ENCODE measurements around a stretch of chr2.

DNA sequence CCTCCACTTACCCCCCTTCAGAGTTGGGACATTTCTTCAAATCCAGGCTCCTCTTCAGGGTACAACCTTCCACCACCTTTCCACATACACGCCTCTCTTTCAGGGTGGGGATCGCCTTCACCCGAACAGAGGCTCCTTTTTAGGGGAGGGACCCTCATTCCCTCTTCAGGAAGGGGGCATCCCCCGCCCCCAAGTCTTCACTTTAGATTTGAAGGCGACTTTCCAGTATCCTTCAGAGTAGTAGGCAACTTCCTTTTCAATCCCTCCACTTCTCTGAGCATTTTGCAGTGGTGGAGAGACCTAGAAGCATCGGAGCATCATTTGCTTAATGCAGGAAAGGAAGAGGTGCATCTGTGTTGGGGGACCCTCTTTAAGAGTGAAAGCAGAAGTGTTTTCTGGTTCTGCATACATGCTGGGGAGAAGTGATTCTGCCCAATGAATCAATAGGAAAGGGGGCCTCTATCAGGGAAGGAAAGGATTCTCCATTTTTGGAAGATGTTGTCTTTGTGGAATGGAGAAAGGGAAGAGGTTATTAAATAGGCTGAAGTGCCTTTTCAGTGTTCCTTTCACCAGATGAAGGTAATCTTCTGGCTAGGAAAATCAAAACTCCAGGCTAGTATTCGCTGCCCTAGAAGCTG, 925 bp downstream of the EML4 start:
- PRO-cap, result no peak
- RAMPAGE, long total RNA, 4 experiments, result no peak in any of the 4 experiments

DNA sequence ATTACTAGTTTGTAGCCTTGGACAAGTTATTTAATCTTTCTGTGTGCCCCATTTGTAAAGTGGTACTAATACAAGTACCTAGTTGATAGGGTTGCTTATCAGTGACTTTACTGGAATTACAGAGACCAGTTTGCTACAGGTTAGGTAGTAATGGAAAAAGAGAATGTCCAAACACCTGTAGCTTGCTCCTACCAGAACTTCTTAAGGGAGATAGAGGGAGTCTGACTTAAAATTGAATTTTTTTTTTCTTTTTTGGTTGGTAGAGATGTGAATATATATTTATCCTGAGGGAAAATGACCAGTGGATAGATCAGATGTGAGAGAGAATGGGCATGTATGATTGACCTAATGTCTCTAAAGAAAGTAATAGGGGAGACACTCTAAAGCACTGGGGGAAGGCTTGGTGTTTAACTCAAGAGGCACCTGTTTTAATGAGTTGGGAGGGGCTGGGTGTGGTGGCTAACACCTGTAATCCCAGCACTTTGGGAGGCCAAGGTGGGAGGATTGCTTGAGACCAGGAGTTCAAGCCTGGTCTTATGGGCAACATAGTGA, 28.9 kb downstream of the EML4 start:
- PRO-cap, result no peak
- RAMPAGE, long total RNA, 4 experiments, result no peak in any of the 4 experiments

DNA sequence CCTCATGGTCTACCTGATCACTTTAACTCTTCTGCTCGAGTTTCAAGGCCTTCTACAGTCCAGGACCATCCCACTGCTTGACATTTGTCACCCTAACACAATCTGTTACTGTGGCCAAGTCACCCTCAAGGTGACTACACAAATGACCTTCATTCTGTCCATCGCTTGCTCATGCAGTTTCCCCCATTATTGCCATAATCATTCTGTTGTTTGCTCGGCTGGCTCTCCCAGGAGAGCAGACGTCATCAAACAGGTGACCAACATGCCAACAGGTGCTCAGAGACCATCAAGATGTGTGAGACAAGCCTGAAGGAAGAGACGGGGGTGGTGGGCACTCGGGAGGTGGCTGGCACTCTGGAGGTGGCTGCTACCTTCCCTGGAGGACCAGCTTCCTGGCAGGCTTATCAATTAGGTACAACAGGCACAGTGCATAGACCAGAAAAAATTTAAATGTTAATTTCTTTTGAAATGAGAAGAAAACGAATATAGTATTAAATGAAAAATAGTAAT, 16.7 kb upstream of the HAAO start:
- PRO-cap, result no peak
- RAMPAGE, long total RNA, 4 experiments, result no peak in any of the 4 experiments

GRCh38 chr2:42811467-42812066, 19.2 kb upstream of the HAAO start:
- PRO-cap, result unidirectional peak, minus-strand start at chr2:42811659
- RAMPAGE, long total RNA, 4 experiments, result no peak in any of the 4 experiments

DNA sequence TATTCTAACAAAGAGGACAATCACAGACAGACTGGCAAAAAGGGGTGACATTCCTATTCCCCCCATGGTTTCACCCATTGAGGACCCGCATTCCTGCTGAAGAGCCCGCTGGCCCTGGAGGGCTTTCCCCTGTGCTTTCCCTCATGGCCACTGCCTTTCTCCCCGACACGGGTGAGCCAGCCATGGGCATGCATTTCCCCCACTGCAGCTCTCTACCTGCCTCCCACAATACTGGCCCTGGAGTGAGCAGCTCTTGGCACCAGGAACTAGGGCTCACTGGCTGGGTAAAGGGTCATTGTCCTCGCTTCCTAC, 200.1 kb downstream of the ZFP36L2 start:
- PRO-cap, result no peak
- RAMPAGE, long total RNA, 4 experiments, result no peak in any of the 4 experiments

DNA sequence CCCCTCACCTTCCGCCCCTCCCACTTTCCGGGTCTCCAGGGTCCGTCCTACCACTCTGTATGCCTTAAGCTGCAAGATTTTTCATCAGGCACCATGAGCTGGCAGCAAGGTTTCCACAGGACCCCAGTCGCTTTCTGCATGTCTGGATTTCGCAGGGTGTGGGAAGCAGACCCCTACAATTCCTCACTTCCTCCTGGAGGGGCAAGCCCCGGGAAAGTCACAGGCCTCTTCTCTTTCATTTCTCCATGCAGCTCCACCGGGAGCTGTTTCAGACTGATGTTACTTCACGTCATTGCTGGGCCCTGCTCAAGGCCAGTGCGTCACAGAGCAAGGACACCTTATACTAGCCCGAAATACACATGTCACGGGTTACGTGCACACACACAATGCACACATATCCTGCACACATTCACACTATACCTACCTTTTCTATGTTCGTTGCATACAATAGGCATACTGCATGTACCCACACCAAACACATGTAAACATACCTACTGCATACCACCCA, 179.0 kb downstream of the ZFP36L2 start:
- PRO-cap, result no peak
- RAMPAGE, long total RNA, 4 experiments, result no peak in any of the 4 experiments

GRCh38 chr2:43105874-43106691, 120.3 kb downstream of the ZFP36L2 start:
- PRO-cap, result no peak
- RAMPAGE, long total RNA, 4 experiments, result no peak in any of the 4 experiments

- PRO-cap, result no peak
- RAMPAGE, long total RNA, 4 experiments, result no peak in any of the 4 experiments
Measured at GRCh38 chr2:43127645-43128081, 98.7 kb downstream of the ZFP36L2 start.

DNA sequence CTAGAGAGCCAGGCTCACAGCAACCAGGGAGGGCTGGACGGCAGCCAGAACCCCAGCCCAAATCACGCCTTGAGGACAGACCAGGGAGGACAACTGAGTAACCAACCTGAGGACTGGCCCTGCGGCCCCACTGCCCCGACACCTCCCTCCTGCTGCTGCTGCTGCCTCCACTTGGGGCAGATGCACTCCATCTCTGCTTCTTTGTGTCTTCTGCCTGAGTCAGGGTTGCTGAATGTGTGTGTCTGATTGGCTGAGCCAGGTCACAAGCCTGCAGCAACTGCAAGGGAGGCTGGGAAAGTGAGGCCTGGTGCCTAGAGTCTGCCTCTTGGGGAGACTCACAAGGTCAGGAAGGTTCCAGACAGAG, 83.5 kb downstream of the ZFP36L2 start:
- PRO-cap, result no peak
- RAMPAGE, long total RNA, 4 experiments, result no peak in any of the 4 experiments

- PRO-cap, result no peak
- RAMPAGE, long total RNA, 4 experiments, result no peak in any of the 4 experiments
Measured at GRCh38 chr2:43152140-43152802, 74.1 kb downstream of the ZFP36L2 start.

- PRO-cap, result unidirectional peak, minus-strand start at chr2:43178730
- RAMPAGE, long total RNA, 4 experiments, result no peak in any of the 4 experiments
Measured at GRCh38 chr2:43178198-43179656, 47.7 kb downstream of the ZFP36L2 start.

GRCh38 chr2:43184268-43184905, 42.0 kb downstream of the ZFP36L2 start:
- PRO-cap, result no peak
- RAMPAGE, long total RNA, 4 experiments, result no peak in any of the 4 experiments

GRCh38 chr2:43220783-43220956, 5.7 kb downstream of the ZFP36L2 start:
- PRO-cap, result no peak
- RAMPAGE, long total RNA, 4 experiments, result no peak in any of the 4 experiments

DNA sequence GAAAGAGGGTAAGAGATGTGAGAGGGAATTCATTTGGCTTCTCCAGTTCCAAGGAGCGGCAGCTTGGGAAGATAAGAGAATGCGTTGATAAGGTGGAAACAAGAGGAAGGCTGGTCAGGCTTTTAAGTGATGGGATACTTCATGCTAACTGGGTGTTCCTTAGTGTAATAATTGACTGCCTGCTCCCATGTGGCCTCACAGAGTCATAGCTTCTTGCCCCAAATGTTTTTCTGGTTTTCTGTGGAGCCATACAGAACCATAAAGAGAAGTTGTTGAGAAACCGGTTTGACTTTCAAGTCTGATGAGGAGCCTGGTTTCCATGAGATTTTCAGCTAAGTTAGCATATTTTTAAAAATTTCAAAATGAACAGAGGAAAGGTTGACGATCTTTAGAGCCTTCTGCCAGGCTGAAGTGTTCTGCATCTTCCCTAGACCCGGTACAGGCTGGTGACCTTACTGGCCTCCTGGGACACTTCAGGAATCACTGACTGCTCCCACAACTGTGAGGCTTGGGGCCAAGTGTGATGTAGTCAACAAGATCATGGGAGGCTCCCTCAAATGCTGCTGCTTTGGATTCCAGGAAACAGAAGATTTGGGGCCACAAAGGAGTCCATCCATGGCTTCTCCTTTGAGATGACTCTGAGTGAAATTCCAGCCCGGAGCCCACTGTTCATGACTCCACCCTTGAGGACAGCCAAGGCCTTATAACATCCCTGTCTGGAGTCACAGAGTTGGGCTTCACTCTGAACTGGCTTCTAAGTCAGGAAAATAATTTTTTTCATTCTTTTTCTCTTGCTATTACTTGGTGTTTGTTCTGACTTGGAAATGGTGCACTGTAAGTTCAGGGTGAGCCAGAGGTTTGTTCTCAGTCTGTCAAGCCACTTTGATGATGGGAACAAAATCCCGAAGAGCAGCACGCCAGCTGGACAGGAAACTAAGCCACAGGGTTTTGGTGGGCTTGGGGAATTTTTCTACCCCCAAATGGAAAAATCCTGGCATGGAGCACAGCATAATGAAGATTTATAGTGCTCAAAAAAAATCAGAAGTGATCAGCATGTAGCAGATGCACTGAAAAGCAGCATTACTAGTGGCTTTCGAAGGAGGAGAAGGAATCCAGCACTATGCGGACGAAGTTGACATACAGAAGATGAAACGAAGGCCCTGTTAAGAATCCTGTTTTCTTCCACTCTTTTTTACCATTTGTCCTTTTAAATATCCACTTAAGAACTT, 97.9 kb upstream of the ZFP36L2 start:
- PRO-cap, result no peak
- RAMPAGE, long total RNA, 4 experiments, result no peak in any of the 4 experiments

DNA sequence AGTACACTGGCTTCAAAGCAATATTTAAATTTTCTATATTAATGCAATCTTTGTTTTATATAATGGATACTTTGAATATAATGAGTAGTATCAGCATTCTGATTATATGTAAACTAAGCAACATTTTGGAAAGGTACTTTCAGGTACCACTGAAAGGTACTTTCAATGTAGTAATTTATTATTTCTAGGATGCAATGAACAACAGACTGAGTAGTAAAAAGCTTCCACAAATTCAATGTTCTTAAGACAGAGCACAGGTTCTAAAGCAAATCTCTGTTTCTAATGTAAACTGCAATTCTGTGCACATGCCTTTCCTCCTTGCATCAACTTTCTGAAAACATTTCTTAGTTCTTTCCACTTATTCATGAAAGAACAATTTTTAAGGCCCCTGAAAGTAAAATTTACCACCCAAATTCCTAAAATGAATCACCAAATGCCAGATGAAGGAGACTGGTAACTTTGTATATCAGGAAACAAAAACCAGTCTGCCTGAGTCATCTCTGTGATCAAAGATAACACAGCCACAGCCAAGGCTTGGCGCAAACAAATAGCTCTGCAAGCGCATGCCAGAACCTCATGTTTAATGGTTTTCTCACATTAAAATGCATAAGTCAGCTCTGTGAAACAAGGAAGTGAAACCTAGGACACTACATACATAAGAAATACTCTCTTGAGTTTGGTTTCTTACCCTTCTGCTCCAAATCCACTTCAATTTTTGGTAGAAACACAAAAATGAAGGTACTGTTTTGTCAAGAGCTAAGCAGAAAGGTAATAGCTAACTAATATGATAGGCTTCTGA, 169.5 kb downstream of the THADA start:
- PRO-cap, result no peak
- RAMPAGE, long total RNA, 4 experiments, result no peak in any of the 4 experiments

DNA sequence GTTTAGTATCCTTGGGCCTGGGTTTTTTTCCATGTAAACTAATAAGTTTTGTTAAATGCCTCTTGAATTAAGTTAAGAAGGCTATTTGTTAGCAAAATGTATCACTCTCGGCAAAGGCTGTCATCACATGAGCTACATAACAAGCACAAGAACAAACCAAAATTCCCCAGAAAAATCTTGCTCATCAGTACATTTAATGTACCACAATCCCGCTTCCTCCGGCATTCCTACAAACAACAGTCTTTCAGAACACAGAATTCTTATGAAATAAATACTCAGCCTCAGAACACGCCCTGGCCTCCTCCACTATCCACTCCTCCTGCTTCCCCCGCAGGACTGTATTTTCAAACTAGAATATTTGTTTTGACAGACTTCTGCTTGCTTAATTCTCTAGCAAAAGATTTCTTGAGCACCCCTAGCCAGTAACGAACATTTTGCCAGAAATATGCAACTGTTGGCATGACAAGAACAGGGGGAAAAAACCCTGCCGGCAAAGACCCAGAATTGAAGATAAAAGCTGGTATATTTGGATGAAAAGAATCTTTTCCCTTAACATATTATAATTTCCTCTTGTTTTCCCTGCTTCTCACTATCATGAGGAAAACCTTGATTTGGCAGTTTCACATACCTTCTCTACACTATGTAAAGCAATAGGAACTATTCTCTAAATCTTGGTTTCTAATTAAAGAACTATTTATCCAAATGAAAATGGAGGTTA, 131.2 kb downstream of the THADA start:
- PRO-cap, result no peak
- RAMPAGE, long total RNA, 4 experiments, result no peak in any of the 4 experiments

- PRO-cap, result no peak
- RAMPAGE, long total RNA, 4 experiments, result no peak in any of the 4 experiments
Measured at GRCh38 chr2:43826266-43826598, 12.4 kb downstream of the ABCG5 start.

DNA sequence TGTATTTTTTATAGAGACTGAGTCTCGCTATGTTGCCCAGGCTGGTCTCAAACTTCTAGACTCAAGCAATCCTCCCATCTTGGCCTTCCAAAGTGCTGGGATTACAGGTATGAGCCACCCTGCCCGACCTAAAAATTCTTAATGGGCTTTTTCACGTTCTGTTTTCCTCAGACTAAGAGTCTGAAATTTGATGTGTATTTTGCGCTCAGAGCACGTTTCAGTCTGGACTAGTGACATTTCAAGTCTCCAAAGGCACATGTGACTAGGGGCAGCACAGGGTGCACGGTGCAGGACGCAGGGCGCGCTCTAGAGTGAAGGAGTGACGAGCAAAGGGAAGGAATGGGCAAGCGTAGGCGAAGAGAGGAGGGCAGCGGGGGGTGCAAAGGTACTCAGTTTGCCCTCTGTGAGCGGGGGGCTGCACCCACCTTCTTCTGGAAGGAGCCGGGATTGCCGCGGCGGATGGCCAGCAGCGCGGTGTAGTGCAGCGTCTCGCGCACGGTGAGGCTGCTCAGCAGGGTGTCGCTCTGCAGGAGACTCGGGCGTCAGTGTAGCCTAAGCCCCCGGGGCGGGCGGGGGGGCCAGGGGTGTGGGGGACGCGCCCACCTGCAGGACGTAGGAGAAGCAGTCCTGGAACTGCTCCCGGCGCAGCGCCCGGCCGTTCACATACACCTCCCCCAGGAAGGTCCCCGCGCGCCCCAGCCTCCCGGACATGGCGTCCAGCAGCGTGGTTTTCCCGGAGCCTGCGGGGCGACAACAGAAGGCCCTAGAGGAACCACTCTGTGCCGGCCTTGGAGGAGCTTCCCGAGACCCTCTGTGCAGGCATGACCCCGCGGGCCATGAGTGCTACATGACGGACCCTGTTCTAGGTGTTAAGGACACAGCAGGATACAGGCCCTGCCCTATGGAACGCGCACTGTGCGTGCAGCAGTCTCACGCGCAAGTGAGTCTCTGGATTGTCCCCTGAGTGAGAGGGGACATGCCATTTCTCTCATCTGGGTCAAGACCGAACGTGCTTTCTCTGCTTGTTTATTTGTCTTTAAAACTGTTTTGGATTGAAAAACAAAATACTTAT, 7.0 kb downstream of the ABCG5 start:
- PRO-cap, result no peak
- RAMPAGE, long total RNA, 4 experiments, result no peak in any of the 4 experiments

- PRO-cap, result no peak
- RAMPAGE, long total RNA, 4 experiments, result no peak in any of the 4 experiments
Measured at GRCh38 chr2:43841999-43842183, 3.1 kb downstream of the ABCG8 start.

DNA sequence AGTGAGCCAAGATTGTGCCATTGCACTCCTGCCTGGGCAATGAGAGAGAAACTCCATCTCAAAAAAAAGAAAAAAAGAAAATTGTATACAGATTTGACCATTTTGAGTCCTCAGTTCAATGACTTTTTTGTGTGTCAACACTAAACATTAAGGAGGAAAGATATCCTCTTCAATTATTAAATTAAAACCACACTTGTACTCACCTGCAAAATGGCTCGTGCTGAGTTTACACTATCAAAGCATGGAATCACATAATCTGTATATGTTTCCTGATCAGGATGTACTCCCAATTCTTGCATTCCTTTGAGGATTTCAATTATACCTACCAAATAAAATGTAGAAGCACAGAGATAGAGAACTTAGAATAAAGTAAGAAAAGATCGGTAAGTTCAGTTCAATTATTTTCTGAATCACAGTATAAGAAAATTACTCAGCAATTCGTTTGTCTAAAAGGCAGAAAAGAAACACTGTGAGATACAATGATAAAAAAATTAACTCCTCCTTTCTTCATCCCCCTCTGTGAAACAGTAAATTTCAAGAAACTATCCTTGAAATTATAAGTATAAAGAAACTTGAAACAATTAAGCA, 32.3 kb downstream of the LRPPRC start:
- PRO-cap, result no peak
- RAMPAGE, long total RNA, 4 experiments, result start-site peak on the minus strand in 1 of 4 experiments, centred at position 248 of the sequence, 24 reads per replicate